A375 (cell line): Measurements from ENCODE around the genes STARD7 and CNNM3.

DNA sequence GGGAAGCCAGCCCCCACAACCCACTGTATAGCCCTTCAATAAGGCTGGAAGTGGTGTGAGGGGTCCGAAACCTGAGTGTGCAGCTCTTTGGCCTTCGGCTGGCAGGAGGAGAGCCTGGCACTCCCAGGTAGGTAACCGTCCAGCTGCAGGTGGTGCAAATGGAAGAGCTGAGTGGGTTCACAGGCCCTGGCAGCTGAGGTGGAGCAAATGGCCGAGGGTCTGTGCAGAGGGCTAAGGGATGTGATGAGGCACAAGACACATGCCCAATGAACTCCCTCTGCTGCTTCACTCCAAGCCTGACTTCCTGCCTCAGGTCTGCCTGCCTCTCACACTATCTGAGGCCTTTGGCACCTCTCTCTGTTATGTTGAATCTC, 7.6 kb upstream of the ZNF892 start:
- RAMPAGE, long total RNA = no peak

DNA sequence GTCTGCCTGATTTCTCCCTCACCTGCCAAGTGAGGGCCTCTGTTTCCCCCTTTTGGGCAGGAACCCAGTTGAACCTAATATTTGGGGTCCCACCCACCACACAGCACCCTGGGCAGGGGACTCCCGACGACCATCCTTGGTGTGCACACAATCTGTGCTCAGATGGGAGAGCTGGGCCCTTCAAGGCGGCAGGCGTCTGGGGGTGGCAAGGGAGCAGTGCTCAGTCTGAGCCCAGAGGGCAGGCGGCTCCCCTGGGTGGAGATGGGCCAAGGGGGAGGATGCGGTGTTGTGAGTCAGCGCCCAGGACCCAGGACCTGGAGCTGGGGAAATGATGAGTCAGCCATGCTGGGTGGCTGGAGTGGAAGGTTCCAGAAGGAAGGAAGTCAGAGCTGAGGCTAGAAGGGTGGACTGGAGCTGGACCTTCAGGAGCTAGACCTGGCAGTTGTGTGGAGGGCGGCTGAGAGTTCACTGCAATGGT, 3.8 kb downstream of the PROM2 start:
- RAMPAGE, long total RNA = no peak

- RAMPAGE, long total RNA = no peak
These were observed 42.0 kb upstream of the TRIM43B start for GRCh38 chr2:95526120-95527414.

- RAMPAGE, long total RNA = no peak
These were observed 103.9 kb downstream of the TRIM43 start for GRCh38 chr2:95695446-95696278.

- RAMPAGE, long total RNA = no peak
These were observed 173.5 kb downstream of the ANKRD36C start for GRCh38 chr2:95818097-95818531.

DNA sequence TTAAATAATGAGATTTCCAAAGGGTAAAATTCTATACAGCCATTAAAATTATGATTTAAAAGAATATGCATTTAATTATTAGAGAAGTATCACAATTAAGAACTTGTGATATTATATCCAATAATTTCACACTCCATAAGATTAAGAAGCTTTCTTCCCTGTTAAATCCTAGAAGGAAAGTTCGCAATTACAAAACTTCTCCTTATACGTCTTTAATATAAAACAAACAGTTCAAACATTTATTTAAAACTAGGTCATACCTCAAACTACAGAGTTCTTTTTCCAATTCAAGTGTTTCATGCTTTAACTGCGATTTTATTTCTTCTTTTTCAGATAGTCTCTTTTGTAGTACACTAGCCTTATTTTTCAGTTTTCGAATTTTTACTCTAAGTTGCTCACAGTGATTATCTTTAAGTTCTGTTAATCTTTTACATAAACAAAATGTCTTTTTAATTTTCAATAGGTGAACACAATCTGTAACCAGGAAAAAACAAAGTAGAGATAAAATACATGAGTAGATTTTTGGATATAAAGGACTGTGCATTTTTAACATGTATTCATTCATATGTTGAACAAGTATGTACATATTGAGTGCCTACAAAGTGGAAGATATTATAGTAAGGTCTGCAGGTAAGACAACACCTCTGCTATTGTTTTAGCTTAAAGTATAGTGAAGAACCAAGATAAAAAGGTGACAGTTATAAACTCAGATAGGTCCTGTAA, 131.9 kb downstream of the ANKRD36C start:
- RAMPAGE, long total RNA = no peak

GRCh38 chr2:95992389-95992989, 865 bp upstream of the ANKRD36C start:
- RAMPAGE, long total RNA = no peak

- RAMPAGE, long total RNA = no peak
These were observed 1.6 kb upstream of the DUSP2 start for GRCh38 chr2:96146647-96147471.

GRCh38 chr2:96164691-96165271, 19.5 kb upstream of the DUSP2 start:
- RAMPAGE, long total RNA = no peak

DNA sequence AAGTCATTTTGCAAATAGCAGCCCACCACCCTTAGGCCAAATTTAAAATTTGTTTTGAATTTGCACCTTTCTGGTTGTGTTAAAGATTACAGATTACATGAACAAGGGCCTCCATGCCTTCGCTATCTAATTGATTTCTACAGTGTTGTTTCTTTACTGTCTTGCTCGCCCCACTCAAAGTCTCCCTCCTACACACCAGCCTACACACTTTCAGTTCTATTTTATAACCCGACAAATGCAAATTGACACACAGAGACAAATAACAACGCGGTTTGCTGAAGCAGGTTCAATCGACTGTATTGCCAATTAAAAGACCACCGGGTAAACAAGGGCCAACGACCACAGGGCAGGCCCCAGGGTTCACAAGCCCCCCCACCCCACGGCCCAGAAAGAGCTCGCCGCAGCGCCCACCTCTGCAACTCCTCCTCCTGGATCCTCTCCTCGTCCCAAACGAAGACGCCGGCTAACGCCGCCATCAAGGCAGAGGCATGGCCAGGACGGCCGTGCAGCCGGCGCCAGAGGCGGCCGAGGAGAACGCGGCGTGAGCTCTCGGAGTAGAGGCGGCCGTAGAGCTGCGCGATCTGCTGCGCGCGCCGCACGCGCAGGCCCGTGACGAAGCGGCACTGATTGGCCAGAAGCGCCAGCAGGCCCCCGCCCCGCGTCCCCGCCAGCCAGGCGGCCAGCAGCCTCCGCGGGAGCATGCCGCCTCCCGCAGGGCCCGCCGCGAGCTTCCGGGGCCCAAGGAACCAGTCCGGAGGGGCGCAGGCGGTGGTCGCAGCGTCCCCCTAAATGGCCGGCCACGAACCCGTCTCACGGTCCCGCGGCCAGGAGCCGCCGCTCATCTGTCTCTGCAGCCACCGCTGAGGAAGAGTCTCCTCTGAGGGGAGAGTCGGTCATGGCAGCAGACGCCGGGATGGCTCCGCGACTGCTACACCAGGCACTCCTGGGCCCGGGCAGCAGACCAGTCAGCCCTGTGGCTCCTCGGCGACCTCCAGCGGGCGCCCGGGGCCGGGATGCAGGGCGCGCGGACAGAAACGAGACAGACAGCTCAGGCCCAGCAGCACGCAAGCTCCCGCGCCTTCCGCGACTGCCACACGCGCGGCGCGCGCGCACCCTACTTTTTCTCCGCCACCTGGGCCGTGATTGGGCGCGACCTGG, at the start of gene STARD7:
Gene STARD7 (minus strand): TSS at position 1,094 of the 1,158 bp plus-strand sequence.
- RAMPAGE, long total RNA = no peak

GRCh38 chr2:96241940-96242852, 23.6 kb downstream of the TMEM127 start:
- RAMPAGE, long total RNA = no peak

GRCh38 chr2:96253810-96254211, 12.0 kb downstream of the TMEM127 start:
- RAMPAGE, long total RNA = no peak

DNA sequence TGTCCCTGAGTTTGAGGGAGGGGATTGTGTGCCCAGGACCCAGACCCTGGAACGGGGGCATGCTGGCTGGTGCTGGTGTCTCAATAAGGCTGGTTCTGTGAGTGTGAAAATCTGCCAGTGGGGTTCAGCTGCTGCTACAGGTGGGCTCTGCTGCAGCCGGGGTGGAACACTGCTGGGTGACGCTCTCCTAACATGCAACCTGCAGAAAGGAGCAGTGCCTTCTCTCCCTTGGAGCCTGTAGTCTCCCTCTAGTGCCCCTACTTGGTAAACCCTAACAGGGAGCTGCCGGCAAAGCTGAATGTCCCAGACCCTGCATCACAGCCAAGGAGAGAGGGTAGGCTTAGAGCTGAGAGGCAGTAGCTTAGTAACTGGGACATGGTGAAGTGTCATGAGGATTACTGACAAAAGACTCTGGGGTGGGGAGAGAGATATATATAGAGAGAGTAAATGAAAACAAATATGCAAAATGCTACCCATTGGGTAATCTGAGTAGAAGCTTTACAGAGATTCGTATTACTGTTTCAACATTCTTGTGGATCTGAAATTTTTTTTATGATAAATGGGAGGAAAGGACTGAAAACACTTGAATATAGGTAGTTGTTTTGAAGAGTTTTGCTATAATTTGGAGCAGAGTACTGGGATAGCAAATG, 9.9 kb downstream of the NCAPH start:
- RAMPAGE, long total RNA = no peak

- RAMPAGE, long total RNA = no peak
These were observed 19.2 kb downstream of the NEURL3 start for GRCh38 chr2:96485709-96486689.

GRCh38 chr2:96537796-96538615, 1.5 kb downstream of the ARID5A start:
- RAMPAGE, long total RNA = no peak

- RAMPAGE, long total RNA = no peak
These were observed 13.4 kb downstream of the ARID5A start for GRCh38 chr2:96549768-96550556.

DNA sequence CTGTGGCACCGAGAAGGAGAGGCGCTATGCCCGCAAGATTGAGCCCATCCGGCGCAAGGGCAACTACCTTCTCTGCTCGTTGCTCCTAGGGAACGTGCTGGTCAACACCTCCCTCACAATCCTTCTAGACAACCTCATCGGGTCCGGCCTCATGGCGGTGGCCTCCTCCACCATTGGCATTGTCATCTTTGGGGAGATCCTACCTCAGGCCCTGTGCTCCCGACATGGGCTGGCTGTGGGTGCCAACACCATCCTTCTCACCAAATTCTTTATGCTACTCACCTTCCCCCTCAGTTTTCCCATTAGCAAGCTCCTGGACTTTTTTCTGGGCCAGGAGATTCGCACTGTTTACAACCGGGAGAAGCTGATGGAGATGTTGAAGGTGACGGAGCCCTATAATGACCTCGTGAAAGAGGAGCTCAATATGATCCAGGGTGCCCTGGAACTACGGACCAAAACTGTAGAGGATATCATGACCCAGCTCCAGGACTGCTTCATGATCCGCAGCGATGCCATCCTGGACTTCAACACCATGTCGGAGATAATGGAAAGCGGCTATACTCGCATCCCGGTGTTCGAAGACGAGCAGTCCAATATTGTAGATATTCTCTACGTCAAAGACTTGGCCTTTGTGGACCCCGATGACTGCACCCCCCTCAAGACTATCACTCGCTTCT, 1.1 kb downstream of the CNNM4 start:
- RAMPAGE, long total RNA = no peak

GRCh38 chr2:96800929-96801151, 15.2 kb upstream of the CNNM3 start:
- RAMPAGE, long total RNA = no peak

DNA sequence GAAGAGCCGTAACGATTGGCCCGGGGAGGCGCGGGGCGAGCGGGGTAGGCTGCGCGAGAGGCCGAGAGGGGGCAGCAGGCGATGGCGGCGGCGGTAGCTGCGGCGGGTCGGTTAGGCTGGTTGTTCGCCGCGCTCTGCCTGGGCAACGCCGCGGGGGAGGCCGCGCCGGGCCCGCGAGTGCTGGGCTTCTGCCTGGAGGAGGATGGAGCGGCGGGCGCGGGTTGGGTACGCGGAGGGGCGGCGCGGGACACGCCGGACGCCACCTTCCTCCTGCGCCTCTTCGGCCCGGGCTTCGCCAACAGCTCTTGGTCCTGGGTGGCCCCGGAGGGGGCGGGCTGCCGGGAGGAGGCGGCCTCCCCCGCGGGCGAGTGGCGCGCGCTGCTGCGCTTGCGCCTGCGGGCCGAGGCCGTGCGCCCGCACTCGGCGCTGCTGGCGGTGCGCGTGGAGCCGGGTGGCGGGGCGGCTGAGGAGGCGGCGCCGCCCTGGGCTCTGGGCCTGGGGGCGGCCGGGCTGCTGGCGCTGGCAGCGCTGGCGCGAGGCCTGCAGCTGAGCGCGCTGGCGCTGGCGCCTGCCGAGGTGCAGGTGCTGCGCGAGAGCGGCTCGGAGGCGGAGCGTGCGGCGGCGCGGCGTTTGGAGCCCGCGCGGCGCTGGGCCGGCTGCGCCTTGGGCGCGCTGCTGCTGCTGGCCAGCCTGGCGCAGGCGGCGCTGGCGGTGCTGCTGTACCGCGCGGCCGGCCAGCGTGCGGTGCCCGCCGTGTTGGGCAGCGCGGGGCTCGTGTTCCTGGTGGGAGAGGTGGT, at the start of gene CNNM3:
Gene CNNM3 (plus strand): TSS at position 72 of the 797 bp plus-strand sequence.
- RAMPAGE, long total RNA = no peak

DNA sequence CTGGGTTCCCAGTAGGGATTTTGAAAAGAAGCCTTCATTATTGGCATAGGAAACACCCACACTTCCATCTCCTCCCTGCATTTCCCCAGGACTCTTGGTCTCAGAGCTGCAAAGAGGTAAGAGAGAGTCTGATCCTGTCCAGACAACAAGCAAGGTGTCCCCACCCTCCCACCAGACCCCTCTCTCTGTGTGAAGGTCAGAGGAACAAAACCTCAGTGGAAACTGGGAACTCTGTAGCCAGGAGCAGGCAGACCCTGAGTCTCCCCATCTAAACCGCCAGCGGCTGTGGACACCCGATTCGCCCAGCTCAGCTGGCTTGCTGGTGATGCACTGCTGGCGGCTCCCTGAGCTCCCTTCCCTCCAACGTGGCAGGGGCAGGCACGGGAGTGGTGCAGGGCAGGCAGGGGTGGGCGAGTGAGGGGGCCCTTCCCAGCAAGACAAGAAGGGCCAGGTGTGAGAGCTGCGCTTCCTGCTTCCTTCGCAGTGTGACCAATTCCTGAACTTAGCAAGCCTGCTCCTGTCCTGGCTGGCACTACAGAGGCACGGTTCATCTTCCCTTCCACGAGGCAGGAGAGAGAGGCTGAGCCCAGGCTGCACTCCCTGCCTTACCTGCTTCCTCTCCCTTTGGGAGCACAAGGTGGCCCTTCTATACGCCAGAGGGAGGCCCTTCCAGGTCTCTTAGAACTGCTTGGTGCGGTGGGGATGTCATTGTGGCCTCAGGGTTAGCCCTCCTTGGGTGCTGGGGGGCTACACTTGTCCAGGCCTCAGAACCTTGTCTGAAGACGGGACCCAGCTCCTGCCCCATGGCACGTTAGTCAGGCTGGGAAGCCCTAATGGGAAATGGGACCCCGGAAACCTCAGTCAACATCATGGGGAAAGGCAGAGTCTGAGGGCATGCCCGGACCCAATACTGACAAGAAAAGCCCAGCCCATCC, 12.4 kb upstream of the SEMA4C start:
- RAMPAGE, long total RNA = no peak